Measurements from ENCODE around the genes MAPKAPK5, ERP29 and TPCN1.

DNA sequence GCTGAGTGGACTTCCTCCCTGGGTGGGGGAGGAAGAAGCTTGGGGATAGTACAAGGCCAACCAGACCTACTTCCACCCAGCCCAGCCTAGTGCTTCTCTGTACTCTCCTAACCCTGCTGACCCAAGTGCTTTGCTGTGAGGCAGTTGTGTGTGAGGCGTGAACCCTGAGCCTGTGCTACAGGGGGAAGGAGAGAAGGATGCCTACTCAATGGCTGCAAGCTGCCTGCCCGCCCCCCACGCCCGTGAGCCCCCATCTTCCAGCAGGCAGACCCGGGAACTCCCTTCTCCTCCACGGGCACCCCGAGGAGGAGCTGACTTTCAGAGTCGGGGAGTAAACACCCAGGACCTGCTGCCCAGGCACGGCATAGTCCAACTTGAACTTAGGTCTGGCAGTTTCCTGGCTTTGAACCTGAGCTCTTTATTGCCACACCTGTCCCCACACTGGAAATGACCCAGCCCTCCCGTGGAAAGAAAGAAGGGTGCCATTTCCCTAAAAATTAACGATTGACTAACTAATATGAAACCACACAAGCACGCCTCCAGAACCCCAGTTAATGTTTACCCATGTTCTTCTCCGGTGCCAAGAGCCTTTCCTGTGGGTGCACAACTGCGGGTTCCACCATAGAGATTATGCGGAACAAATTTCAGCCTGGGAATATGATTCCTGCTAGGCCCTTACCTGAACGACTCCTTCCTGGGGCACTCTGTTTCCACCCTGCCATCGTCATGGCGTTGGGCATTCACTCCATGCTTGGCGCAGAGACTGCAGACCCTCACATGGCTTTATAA, 10.8 kb downstream of the ALDH2 start:
- PRO-cap, 3 experiments: no peak in any of the 3 experiments
- RAMPAGE, long total RNA, 2 experiments: no peak in any of the 2 experiments
- RRBS: no CpG with 5 or more reads among the region's 19 CpGs

GRCh38 chr12:111781024-111781475, 14.3 kb downstream of the ALDH2 start:
- PRO-cap, 3 experiments: no peak in any of the 3 experiments
- RAMPAGE, long total RNA, 2 experiments: no peak in any of the 2 experiments
- RRBS: no CpG with 5 or more reads among the region's 3 CpGs

DNA sequence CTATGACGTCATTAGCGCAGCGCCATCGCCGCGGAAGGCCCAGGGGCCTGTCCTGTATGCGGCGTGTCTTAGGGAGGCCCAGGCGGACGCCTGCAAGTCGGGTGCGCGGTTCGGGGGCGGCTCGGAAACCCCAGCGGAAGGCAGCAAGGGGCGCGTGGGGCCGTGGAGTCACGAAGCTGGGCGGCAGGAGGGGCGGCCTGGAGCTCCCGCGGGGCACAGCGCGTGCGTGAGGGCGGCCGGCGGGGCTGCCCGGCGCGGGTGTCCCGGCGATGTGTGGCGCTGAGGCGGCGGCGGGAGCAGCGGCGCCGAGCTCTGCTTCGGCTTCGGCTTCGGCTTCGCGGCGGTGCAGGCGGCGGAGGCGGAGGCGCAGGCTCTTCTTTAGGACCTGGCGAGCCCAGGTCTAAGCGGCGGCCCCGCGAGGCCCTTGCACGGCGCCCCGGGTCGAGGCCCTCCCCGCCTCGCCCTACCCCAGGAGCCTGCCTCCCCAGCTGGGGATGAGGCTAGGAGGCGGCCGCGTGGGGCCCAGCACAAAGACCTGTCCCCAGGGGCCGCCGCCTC, at the start of gene MAPKAPK5:
TSS of gene MAPKAPK5 (plus strand) at position 261 of the 558 bp plus-strand sequence.
- PRO-cap, 3 experiments: peak in 3 of 3 experiments; most common plus-strand start position 229 of the sequence (in 3)
- RAMPAGE, long total RNA, 2 experiments: no peak in any of the 2 experiments
- RRBS: no CpG with 5 or more reads among the region's 69 CpGs

GRCh38 chr12:111993300-111993583, 19.7 kb downstream of the TMEM116 start:
- PRO-cap, 3 experiments: no peak in any of the 3 experiments
- RAMPAGE, long total RNA, 2 experiments: no peak in any of the 2 experiments

GRCh38 chr12:112013280-112014482, at the start of gene ERP29:
Gene ERP29, plus strand, starts transcription at chr12:112013426.
- PRO-cap, 3 experiments: peak in 3 of 3 experiments; most common plus-strand start chr12:112013452 (in 3); most common minus-strand start chr12:112013899 (in 1)
- RAMPAGE, long total RNA, 2 experiments: start-site peak on the plus strand in 2 of 2 experiments, at chr12:112013338-112013460 at its widest, 1,269 to 1,631 reads per replicate
- RRBS: 2% methylated on average over 6 of the region's 83 CpGs

- PRO-cap, 3 experiments: no peak in any of the 3 experiments
- RAMPAGE, long total RNA, 2 experiments: no peak in any of the 2 experiments
- RRBS: no CpG with 5 or more reads among the region's 8 CpGs
Observed at GRCh38 chr12:112078089-112078990, 30.2 kb downstream of the NAA25 start.

GRCh38 chr12:112107580-112108294, 846 bp downstream of the NAA25 start:
- PRO-cap, 3 experiments: no peak in any of the 3 experiments
- RAMPAGE, long total RNA, 2 experiments: no peak in any of the 2 experiments
- RRBS: no CpG with 5 or more reads among the region's 16 CpGs

- PRO-cap, 3 experiments: no peak in any of the 3 experiments
- RAMPAGE, long total RNA, 2 experiments: no peak in any of the 2 experiments
- RRBS: no CpG with 5 or more reads among the region's 1 CpG
Observed at GRCh38 chr12:112137180-112137472, 11.8 kb downstream of the TRAFD1 start.

DNA sequence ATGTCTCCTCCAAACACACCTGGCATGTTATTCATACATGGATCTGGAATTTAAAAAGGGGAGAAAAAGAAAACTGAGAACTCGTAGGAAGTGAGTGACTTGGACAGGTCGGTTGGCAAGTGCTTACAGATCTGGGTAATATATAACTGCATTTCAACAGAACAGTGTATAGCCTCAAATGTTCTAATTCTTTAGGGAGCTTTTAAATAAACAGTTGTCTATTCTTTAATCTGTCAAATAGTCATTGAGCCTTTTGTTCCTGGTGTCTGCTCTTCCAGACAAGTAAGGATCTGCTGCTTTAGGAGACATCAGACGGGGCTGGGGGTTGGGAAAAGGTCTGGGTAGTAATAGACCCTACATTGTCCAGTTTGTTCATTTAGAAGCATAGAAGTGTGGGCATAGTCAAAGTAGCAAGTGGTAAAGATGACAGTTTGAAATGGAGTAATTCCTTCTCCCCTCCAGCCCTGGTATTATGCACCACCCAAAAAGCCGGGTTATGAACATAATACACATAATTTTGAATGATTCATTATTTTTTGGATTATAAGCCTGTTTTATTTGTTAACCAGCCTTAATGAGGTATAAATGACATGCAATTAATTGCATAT, 2.0 kb downstream of the PTPN11 start:
- PRO-cap, 3 experiments: no peak in any of the 3 experiments
- RAMPAGE, long total RNA, 2 experiments: no peak in any of the 2 experiments
- RRBS: no CpG with 5 or more reads among the region's 4 CpGs

DNA sequence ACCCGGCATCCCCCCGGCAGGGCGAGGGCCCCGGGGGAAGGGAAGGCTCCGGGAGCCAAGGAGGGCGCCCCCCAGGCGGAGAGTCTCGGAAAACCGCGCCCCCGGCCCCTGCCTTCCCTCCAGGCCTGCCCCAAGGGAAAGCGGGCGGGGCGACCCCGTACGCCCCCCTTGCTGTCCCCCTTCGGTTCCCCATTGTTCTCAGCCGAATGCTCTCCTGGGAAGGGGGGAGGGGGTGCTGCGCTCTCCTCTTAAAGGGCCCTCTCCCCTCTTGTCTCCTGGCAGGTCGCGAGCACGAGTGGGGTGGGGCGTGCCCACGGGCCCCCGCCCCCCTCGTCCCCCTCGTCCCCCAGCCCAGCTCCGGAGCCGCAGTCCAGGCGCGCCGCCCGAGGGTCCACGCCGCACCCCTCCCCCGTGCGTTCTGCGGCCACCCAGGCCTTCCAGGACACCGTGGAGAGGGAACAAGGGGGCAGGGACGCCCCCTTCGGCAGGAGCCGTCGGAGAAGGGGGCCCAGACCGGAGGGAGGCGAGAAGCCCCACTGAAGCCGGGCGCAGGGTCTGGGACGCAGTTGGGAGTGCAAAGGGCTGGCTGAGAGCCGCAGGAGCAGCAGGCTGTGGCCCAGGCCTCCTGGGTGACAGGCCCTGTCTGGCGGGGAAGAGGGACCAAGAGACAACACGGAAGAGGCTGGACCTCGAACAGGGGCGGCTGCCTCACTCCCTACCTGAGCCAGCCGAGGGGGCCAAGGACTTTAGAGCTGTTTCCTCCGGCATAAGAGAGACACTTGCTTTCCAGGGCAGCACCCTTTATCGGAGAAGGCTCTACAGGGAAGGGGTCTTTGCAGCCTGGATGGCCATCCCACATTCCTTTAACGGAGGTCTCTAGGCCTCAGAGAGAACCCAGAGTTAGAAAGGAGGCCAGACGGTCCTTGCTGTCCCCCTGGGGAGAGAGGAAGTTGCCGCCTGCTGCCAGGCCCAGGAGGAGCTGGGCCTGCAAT, 933 bp downstream of the DTX1 start:
- PRO-cap, 3 experiments: peak in 1 of 3 experiments; most common minus-strand start position 194 of the sequence (in 1)
- RAMPAGE, long total RNA, 2 experiments: no peak in any of the 2 experiments
- RRBS: 1% methylated on average over 7 of the region's 59 CpGs

DNA sequence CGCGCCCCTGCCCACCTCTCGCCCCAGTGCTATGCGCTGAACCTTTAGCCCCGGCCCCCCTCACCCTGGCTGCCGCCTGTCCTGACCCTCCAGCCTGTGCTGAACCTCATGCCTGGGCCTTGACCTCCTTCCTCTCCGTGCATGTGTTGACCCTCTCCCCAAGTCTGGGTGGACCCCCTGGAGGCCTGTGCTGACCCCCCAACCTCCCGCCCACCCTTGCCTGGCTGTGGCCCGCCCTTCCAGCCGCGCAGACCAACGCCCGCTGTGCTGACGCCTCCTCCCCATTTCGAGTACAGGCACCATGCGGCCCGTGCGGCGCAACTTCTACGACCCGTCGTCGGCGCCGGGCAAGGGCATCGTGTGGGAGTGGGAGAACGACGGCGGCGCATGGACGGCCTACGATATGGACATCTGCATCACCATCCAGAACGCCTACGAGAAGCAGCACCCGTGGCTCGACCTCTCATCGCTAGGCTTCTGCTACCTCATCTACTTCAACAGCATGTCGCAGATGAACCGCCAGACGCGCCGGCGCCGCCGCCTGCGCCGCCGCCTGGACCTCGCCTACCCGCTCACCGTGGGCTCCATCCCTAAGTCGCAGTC, 20.7 kb downstream of the DTX1 start:
- PRO-cap, 3 experiments: no peak in any of the 3 experiments
- RAMPAGE, long total RNA, 2 experiments: no peak in any of the 2 experiments
- RRBS: no CpG with 5 or more reads among the region's 52 CpGs

- PRO-cap, 3 experiments: peak in 2 of 3 experiments; most common plus-strand start chr12:113142607 (in 2); most common minus-strand start chr12:113142501 (in 1)
- RAMPAGE, long total RNA, 2 experiments: no peak in any of the 2 experiments
- RRBS: no CpG with 5 or more reads among the region's 24 CpGs
Observed at GRCh38 chr12:113142042-113143431, 7.0 kb upstream of the RASAL1 start.

DNA sequence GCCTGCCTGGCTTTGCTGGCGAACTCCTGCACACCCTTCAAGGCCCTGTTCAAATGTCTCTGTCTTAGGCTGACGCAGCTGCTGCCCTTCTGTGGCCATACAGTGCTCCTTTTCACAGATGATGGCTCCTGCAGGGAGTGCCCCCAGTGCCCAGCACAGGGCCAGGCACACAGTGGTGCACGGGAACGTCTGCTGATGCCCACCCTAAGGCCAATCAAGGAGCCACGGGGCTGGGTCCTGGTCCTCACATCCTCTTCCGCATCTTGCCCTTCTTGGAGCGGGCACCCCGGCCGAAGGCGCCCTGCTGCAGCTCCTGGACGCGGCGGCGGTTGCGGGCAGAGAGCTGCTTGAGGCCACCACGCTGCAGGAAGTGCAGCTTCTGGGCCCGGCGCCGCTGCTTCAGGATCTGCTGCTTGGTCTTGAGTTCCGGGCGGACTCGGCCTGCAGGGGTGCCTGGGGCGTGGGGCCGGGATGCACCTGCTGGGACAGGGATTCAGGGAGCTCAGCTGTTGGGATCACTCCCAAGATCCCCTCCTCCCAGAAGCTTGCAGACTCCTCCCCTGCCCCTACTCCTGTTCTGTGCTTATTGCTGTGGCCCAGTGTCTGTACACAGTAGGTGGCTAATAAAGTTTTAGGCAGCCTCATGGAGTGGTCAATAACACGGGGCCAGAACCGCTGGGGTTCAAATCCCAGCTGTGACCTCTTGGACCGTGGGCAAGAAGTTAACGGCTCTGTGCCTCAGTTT, 9.3 kb downstream of the CFAP73 start:
- PRO-cap, 3 experiments: no peak in any of the 3 experiments
- RAMPAGE, long total RNA, 2 experiments: no peak in any of the 2 experiments
- RRBS: 93% methylated on average over 7 of the region's 28 CpGs

DNA sequence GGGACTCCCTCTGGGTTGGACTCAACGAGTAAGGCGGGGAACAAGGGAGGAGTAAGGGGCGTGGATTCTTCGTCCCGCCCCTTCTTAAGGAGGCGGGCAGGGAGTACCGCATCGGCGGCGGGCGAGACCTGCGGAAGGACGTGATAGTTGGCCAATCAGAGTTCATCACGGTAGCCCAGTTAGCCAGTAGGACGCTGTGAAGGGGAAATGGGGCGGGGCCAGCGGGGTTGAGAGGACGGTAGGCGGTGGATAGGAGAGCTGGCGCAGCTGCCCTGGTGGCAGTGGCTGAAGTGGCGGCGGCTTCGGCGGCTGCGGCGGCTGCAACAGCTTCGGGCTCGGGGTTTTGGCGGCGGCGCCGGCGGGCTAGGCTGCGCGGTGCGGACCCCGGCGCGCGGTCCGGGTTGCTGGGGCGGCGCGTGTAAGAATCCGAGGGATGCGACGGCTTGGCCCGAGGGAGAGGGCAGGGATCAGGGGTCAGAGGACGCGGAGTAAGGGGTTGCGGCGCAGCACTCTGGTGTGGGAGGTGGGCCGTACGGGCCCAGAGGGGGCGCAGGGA, at the start of gene TPCN1:
TSS of gene TPCN1 (plus strand) at position 256 of the 556 bp plus-strand sequence.
- PRO-cap, 3 experiments: peak in 3 of 3 experiments; most common plus-strand start position 281 of the sequence (in 3); most common minus-strand start position 86 of the sequence (in 2)
- RAMPAGE, long total RNA, 2 experiments: start-site peak on the minus strand in 1 of 2 experiments, centred at position 55 of the sequence, 71 reads per replicate
- RRBS: no CpG with 5 or more reads among the region's 55 CpGs

DNA sequence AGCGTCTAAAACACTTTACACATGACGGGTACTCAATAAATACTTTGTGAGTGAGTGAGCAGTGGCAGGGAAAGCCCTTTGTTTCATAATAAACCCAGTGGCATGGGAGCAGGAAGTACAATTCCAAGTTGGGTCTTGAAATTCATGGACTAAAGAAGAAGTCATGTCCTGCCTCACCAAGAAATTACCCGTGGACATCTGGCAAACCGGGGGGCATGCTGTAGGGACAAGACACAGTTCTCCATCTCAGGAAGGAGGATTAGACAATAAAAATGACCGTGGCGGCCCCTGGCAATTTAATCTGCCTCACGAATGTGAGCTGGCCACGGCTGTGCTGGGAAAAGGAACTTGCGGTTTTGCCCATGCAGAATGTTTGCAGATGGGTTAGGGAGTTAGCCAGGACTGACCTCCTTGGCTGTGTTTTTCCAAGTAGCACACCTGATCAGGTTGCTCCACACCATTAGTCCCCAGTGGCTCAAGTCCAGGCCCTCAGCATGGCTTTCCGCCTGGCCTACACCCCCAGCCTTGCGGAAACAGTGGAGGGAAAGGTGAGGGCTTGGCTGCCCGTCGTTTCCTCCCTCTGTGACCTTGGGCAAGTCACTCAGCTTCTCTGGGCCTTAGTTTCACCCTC, 20.7 kb downstream of the TPCN1 start:
- PRO-cap, 3 experiments: no peak in any of the 3 experiments
- RAMPAGE, long total RNA, 2 experiments: no peak in any of the 2 experiments
- RRBS: no CpG with 5 or more reads among the region's 13 CpGs

DNA sequence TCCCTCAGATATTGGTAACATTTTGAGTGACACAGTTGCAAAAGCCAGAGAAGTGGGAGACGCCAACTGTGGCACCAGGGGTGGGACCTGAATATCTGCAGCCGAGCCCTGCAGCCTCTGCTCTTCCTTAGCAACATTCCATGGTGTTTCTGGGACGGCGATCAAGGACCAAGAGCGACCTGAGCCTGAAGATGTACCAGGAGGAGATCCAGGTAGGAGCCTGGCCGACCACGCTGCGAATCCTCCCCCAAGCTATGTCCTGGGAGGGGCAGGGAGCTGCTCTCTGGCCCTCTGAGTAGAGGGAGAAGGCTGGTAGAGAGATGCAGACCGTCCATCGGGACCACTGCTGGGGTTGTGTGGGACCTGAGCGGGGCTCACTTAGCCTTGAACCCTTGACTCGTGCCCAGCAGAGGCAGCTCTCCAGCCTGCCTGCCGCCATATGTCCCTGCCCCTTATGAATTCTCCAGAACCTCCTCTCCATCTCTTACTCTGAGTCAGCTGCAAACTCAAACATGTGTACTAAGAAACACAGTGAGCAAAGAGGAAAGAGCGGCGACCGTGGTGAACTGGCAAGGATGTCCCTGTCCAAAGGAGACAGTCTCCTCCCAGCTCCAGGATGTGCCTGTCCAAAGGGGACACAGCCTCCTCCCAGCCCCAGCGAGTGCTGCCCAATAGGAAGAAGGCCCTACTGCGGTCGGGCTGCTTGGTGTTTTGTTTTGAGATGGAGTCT, 41.6 kb downstream of the SLC8B1 start:
- PRO-cap, 3 experiments: no peak in any of the 3 experiments
- RAMPAGE, long total RNA, 2 experiments: no peak in any of the 2 experiments
- RRBS: no CpG with 5 or more reads among the region's 19 CpGs

DNA sequence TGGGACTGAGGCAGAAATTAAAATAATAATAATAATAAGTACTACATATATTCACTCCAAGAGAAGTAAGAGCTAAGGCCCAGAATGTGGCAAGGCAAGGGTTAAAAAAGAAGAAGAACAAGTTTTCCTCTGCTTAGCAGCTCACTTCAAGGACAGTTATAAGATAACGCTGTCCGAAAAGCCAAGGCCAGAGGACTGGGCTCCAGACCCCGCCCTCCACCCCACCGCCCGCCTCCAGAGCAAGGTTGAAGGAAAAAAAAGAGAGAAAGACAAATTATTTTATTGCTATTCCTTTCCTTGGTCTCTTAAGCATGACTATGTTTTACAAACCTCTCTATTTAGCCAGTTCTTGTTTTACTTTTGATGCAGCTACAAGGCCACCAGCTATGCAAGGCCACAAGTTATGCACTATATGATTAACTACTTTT, 1.7 kb upstream of the PLBD2 start:
- PRO-cap, 3 experiments: no peak in any of the 3 experiments
- RAMPAGE, long total RNA, 2 experiments: no peak in any of the 2 experiments
- RRBS: no CpG with 5 or more reads among the region's 5 CpGs

DNA sequence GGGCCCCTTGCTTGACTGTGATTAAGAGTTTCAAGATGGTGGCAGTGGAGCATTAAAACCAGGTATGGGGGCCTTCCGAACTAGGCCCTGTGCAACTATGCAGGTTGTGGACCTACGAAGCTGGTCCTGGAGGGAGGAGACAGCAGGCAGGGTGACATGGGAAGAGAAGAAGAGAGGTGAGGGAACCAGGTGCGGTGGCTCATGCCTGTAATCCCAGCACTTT, 22.4 kb upstream of the LHX5 start:
- PRO-cap, 3 experiments: no peak in any of the 3 experiments
- RAMPAGE, long total RNA, 2 experiments: no peak in any of the 2 experiments
- RRBS: no CpG with 5 or more reads among the region's 3 CpGs

- PRO-cap, 3 experiments: peak in 1 of 3 experiments; most common minus-strand start chr12:113638605 (in 1)
- RAMPAGE, long total RNA, 2 experiments: no peak in any of the 2 experiments
- RRBS: no CpG with 5 or more reads among the region's 18 CpGs
Observed at GRCh38 chr12:113638334-113638933, 166.8 kb upstream of the LHX5 start.

DNA sequence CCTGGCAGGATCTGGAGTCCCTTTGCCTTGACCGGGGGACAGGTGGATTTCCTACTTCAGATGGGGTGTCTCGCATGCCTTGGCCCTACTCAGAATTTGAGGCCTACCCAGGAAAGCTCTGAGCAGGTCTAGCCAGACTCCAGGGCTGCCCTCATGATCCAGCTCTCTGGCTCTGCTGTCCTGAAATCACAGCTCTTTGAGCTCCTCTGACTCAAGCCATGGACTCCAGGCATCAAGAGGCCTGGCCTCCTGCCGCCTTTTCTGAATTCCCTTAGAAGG, 116.0 kb downstream of the RBM19 start:
- PRO-cap, 3 experiments: peak in 2 of 3 experiments; most common minus-strand start position 168 of the sequence (in 2)
- RAMPAGE, long total RNA, 2 experiments: no peak in any of the 2 experiments
- RRBS: no CpG with 5 or more reads among the region's 3 CpGs